Suprapubic skin (tissue), 4 donors: ENCODE data around the genes SERPINB13, SERPINB11, HMSD and CDH7.

DNA sequence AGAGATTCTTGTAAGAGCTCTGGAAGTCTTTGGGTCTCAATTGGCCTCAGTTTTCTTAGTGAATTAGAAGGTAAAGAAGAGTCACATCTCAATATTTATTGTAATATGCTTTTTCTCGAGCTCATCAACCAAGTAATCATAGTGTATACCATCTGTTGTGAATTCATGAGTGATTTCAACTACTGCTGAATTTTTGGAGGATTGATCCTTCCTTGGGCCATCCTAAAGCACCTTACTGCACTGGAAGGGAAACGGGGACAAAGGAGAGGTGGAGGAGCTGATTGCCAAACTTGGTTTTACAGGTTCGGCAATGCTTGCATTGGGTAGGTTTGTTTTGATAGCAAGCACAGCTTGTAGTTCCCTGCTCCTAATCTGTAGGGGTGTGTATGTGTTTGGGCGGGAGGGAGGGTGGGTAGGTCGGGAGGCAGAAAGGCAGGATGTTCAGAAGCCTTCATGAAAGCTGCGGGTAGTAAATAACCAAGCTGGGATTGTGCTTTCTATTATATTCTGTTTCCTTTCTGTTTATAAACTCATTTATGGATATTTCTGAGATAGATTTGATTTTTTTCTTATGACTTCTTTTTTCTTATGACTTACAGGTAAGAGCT, 24.5 kb downstream of the PHLPP1 start:
- PRO-cap: no peak
- RAMPAGE, long total RNA, 4 experiments: no peak in any of the 4 experiments

DNA sequence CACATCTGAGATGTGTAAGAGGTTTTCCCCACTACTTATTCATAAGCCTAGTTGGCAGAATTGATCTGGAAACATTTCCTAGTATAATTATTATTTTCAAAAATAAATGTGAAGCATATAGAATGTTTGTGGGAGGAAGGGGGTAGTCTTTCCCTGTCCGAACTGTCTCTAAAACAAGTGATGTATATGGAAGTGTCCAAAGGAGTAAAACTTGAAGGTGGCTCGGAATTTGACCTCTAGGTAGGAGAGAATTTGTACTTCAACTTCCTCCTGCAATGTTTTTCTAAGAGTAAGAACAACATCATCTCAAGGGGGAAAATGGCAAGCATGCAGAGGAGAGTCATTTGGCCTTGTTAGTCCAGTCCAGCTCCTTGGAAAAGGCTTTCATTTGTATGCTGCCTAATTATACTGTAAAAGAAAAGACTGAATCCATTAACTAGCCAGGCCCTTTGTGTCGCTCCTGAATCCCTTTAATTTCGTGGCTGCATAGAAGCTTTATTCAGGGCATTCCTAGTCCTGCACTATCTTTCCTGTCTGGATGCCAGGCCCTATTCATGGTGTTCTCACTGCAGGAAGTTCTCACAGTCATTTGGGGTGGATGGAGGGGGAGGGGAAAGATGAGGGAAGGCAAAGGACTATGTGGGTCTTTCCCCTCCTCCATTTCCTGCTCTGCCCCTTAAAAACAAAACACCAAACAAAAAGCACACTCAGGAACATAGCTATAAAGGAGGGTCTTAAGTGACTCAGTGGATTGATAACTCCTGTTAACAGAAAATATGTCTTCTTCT, 36.0 kb downstream of the PHLPP1 start:
- PRO-cap: no peak
- RAMPAGE, long total RNA, 4 experiments: no peak in any of the 4 experiments

- PRO-cap: no peak
- RAMPAGE, long total RNA, 4 experiments: start-site peak on the plus strand in 1 of 4 experiments, at chr18:62784600-62784865 at its widest, 5 reads per replicate
These were observed 69.2 kb downstream of the PHLPP1 start for GRCh38 chr18:62784443-62784972.

GRCh38 chr18:63100085-63100841, 219.3 kb downstream of the BCL2 start:
- PRO-cap: no peak
- RAMPAGE, long total RNA, 4 experiments: no peak in any of the 4 experiments

DNA sequence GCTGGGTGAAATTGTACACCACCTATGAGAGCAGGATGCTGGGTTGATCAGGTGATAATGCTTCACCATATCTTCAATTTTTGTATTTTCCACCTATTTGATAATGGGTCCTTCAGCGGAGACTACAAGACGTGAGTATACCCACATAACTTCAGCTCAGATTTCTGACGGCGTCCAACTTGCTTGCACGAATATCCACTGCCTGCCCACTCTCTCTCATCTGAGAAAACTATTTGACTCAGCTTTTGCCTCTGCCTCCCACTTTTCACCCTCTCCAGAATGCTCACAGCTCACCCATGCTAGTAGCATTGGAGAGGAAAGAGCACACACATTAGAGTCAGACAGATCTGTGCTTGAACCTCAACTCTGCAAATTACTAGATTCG, 166.8 kb downstream of the BCL2 start:
- PRO-cap: no peak
- RAMPAGE, long total RNA, 4 experiments: no peak in any of the 4 experiments

DNA sequence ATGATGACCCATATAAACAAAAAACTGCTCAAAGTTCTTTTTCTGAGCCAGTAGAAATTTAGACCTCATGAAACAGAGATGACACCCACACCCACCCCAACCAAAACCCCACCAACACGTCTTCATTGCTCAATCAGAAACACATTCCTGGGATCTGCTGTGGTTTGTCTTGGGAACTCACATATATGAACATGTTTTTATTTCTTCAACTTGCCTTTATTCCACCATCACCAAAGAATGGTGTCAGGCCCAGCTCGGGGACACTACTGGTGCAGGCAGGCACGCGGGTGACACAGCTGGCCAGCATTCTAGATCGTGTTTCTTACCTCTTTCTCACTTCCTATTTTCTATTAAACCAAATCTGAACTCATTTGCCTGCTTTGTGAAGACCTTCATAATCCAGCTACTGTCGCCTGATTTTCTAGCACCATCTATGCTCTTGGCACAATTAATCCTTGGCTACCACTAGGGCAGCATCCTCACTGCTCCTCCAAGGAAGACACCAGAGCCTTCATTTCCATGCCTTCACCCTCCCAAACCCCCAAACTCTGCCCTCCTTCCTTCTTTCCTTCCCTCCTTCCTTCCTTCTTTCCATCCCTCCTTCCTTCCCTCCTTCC, 157.2 kb downstream of the BCL2 start:
- PRO-cap: no peak
- RAMPAGE, long total RNA, 4 experiments: no peak in any of the 4 experiments

- PRO-cap: no peak
- RAMPAGE, long total RNA, 4 experiments: no peak in any of the 4 experiments
These were observed 138.5 kb downstream of the BCL2 start for GRCh38 chr18:63181028-63181573.

DNA sequence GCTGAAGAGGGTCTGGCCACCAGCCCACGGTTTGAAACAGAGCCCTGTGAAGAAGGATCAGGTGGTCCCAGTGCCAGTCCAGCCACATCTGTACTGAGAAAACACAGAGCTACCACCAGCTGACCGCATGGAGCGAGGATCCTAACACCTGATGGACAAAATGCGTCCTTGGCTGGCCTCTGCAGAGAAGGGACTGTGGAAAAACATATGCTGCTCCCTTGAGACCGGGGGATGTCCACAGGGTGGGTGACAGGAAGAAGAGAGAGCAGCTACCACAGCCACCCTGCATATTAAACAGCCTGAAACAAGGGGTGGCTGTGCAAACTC, 137.3 kb downstream of the BCL2 start:
- PRO-cap: no peak
- RAMPAGE, long total RNA, 4 experiments: no peak in any of the 4 experiments

- PRO-cap: no peak
- RAMPAGE, long total RNA, 4 experiments: no peak in any of the 4 experiments
These were observed 60.5 kb downstream of the BCL2 start for GRCh38 chr18:63258553-63259897.

DNA sequence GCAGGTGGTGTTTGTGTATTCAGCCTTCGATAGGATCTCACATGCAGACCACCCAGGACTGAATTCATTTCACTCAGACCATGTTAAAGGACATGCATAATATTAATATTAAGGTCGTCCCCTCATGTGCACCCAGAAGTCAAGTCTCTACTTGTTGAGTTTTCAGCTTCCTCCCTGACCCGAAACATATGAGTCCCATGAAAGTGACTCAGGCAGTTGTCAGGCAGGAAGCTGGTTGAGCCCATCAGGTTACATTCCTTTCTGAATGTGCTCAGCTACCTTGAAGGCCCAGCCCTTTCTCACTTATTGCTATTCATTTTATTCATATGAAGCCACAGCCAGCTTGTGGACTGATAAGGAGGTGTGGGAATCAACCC, 5.1 kb upstream of the VPS4B start:
- PRO-cap: bidirectional peak, plus-strand start outside the sequence, minus-strand start at position 185 of the sequence
- RAMPAGE, long total RNA, 4 experiments: no peak in any of the 4 experiments

DNA sequence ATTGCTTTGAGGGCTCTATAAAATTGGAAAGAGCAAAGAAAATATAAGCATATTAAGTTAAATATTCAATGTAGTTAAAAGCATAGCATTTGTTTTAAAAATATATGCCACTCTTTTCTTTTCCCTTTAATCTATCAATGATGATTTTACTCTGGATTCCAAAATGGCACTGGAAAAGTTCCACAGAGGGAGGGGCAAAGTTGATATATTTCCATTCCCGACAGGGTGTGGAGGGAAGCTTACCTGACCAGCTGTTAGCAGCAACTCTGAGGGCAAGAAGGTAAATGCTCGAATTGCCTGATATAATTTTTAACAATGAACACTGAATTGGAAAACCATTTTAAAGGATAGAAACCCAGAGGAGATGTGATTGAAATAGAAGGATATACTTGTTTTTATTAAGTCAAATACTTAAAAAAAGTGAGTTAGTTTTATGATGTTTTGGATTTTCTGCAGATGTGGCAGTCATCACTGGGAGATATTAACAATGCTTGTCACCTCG, 4.6 kb downstream of the SERPINB12 start:
- PRO-cap: no peak
- RAMPAGE, long total RNA, 4 experiments: start-site peak on the plus strand in 2 of 4 experiments, centred at positions 227 to 228 of the sequence, 46 to 57 reads per replicate

GRCh38 chr18:63586832-63587665, at the start of gene SERPINB13:
TSS of gene SERPINB13 (plus strand) at chr18:63587343.
- PRO-cap: no peak
- RAMPAGE, long total RNA, 4 experiments: start-site peak on the plus strand in 4 of 4 experiments, at chr18:63587243-63587418 at its widest, 17 to 139 reads per replicate

- PRO-cap: no peak
- RAMPAGE, long total RNA, 4 experiments: no peak in any of the 4 experiments
These were observed at the start of gene SERPINB11 for GRCh38 chr18:63702810-63703194. TSS of gene SERPINB11 (plus strand) at chr18:63702960.

GRCh38 chr18:63948922-63949700, at the start of gene HMSD:
TSS of gene HMSD (plus strand) at chr18:63949301.
- PRO-cap: no peak
- RAMPAGE, long total RNA, 4 experiments: no peak in any of the 4 experiments

GRCh38 chr18:63970370-63971251, 730 bp downstream of the SERPINB8 start:
- PRO-cap: bidirectional peak, plus-strand start at chr18:63970586, minus-strand start at chr18:63970477; bidirectional peak, plus-strand start at chr18:63971117, minus-strand start at chr18:63971003
- RAMPAGE, long total RNA, 4 experiments: start-site peak on the minus strand in 1 of 4 experiments, at chr18:63971003-63971063 at its widest, 6 reads per replicate

- PRO-cap: no peak
- RAMPAGE, long total RNA, 4 experiments: no peak in any of the 4 experiments
These were observed 335.7 kb upstream of the CDH7 start for GRCh38 chr18:65415023-65415514.

DNA sequence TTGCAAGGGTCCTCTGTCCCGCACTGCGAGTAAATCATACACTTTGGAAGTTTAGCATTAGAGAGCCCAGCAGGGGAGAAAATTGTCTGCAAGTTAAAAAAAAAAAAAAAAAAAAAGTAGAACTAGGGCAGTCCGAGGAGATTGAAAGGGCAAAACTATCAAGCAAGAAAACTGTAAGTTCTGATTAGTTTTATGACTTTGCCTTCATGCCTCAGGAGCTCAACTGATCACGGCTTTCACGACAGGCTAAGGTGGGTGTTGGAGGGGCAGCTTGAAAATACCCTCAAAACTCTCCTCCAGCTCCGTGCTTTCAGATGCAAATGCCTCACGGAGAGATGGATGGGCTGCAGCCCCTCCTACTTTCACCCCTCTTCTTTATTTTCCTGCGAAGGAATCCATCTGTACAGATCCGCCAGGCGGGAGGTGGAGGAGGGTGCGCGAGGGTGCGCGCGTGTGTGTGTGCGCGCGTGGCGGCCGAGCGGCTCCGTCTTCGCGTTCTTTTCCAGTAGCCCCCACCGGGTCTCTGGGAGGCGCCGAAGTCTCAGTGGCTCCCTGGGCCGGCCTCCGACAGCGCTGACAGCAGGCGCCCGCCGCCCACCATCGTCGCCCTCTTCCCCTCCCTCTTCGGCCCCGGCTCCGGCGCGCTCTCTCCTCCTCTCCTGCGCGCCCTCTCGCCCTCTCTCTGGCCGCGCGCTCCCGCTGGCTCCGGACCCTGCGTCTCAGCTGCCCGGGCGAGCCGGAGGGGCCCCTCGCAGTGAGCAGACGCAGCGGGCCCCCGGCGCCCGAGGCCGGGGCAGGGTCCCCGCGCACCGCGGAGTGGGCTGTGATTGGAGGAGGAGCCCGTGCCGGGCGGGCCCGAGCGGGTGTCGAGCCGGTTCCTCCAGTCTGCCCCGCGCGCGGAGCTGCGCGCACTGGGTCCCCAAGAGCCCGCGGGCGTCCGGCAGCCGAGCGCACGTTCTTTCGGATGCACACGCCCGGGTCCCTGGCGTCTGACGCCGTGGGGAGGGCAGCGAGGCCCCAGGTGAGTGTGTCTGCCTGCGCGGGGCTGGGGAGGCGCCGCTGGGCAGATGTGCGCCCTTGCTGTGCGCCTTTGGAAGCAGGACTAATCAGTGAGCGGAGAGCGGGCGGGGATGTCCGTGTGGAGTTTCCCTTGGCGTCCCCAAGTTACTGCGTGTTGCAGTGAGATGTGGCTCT, at the start of gene CDH7:
Gene CDH7 (plus strand): TSS at position 883 of the 1,194 bp plus-strand sequence.
- PRO-cap: no peak
- RAMPAGE, long total RNA, 4 experiments: no peak in any of the 4 experiments

GRCh38 chr18:66523238-66523583, 80.7 kb downstream of the CDH19 start:
- PRO-cap: no peak
- RAMPAGE, long total RNA, 4 experiments: no peak in any of the 4 experiments

- PRO-cap: no peak
- RAMPAGE, long total RNA, 4 experiments: no peak in any of the 4 experiments
These were observed 439.3 kb downstream of the DSEL start for GRCh38 chr18:67077194-67077579.

DNA sequence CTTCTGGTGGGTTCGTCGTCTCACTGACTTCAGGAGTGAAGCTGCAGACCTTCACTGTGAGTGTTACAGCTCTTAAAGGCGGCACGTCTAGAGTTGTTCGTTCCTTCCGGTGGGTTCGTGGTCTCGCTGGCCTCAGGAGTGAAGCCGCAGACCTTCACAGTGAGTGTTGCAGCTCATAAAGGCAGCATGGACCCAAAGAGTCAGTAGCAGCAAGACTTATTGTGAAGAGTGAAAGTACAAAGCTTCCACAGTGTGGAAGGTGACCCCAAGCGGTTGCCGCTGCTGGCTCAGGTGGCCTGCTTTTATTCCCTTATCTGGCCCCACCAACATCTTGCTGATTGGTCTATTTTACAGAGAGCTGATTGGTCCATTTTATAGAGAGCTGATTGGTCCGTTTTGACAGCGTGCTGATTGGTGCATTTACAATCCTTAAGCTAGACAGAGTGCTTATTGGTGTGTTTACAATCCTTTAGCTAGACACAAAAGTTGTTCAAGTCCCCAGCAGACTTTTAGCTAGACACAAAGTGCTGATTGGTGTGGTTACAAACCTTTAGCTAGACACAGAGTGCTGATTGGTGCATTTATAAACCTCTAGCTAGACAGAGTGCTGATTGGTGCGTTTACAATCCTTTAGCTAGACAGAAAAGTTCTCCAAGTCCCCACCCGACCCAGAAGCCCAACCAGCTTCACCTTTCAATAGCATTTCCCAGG, 301.4 kb downstream of the DSEL start:
- PRO-cap: no peak
- RAMPAGE, long total RNA, 4 experiments: no peak in any of the 4 experiments